HT-29 (cell line): ENCODE results near the genes PANK1 and TNKS2.

GRCh38 chr10:89414925-89415859 is 824 bp downstream of the IFIT5 start:
- RAMPAGE, long total RNA: no peak

- RAMPAGE, long total RNA: no peak
Measured at GRCh38 chr10:89468508-89469017, 54.2 kb downstream of the IFIT5 start.

- RAMPAGE, long total RNA: no peak
Measured at GRCh38 chr10:89644875-89645419, at the start of gene PANK1. TSS of gene PANK1 (minus strand) at chr10:89645242.

GRCh38 chr10:89702478-89702878 is 1.1 kb downstream of the KIF20B start:
- RAMPAGE, long total RNA: no peak

DNA sequence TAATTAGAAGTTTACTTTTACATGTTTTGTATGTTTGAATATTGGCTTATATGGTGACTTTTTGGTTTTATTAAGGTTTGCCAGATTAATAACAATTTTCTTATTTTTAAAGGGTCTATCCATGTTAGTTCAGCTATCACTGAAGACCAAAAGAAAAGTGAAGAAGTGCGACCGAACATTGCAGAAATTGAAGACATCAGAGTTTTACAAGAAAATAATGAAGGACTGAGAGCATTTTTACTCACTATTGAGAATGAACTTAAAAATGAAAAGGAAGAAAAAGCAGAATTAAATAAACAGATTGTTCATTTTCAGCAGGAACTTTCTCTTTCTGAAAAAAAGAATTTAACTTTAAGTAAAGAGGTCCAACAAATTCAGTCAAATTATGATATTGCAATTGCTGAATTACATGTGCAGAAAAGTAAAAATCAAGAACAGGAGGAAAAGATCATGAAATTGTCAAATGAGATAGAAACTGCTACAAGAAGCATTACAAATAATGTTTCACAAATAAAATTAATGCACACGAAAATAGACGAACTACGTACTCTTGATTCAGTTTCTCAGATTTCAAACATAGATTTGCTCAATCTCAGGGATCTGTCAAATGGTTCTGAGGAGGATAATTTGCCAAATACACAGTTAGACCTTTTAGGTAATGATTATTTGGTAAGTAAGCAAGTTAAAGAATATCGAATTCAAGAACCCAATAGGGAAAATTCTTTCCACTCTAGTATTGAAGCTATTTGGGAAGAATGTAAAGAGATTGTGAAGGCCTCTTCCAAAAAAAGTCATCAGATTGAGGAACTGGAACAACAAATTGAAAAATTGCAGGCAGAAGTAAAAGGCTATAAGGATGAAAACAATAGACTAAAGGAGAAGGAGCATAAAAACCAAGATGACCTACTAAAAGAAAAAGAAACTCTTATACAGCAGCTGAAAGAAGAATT is 36.2 kb downstream of the KIF20B start:
- RAMPAGE, long total RNA: no peak

DNA sequence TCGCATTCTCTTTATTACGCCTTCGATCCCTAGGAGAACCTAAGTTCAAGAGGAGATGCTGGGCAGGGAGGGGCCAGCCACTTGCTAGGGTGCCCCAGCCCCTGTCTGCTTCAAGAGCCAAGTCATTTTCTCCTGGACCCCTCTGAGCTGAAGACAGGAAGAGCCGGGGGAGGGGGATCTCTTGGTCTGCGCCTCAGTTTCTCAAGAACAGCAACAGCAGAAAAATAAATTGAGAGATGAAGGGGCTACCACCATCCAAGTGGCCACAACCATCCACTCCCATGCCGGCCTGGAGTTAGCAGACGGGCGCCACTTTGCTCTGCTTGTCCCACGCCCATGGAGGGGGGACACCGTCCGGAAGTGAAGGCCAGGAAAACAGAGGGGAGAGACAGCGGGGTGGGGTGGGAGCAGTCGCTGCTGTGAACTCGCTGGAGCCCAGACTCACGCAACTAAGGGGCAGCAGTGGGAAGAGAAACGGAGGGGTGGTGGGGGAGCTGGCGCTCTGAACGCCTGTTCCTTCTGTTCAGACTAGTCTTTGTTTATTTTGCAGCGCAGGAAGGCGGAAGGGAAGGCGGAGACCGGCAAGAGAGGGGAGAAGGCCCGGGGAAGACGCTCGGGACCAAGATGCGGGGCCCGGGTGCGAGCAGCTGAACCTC is 135.4 kb downstream of the KIF20B start:
- RAMPAGE, long total RNA: no peak

- RAMPAGE, long total RNA: no peak
Measured at GRCh38 chr10:91088074-91088704, 132.3 kb upstream of the PCGF5 start.

GRCh38 chr10:91164272-91164381 is 56.3 kb upstream of the PCGF5 start:
- RAMPAGE, long total RNA: no peak

DNA sequence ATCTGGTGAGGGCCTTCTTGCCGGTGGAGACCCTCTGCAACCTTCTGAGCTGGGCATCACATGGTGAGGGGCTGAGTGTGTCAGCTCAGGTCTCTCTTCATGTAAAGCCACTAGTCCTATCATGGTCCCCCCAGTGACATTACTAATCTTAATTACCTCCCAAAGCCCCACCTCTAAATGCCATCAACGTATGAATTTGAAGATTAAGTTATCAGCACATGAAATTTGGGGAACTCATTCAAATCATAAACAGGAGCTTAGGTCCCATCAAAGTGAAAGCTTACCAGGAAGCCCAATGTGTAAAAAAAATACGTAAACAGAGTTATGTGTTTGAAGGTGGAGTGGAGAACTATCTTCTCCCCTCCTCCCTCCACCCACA is 19.3 kb upstream of the PCGF5 start:
- RAMPAGE, long total RNA: no peak

DNA sequence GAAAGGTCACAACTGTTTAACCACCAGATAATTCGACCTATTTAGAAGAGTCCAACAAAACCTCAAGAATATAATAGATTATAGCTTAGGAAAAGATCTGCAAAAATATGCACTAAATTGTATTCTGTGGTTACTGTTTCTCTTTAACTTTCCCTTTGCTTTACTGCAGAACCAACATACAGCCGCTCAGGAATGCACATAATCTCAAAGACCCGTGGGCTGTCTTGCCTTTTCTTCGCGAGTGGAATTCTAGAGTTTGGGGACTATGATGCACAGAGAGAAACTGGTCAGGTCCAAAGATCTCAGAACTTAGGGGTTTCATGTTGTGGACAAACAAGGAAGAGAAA is 75.0 kb downstream of the PCGF5 start:
- RAMPAGE, long total RNA: no peak

DNA sequence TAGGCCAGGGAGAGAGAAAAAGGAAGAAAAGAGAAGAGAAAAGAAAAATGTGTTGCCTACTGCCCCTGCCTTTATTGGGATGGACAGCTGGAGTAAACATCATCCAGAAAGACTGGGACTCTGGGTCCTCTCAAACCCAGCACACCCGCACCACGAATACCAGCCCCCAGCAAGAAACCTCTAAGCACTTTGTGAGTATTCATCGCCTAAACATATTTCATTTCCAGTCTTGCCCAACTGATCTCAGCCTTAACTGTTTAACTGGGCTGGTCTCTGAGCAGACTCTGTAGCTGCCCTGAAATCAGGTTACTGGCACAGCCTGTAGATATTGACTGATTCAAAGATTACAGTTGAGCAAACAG is 76.3 kb downstream of the PPP1R3C start:
- RAMPAGE, long total RNA: no peak

GRCh38 chr10:91556916-91557261 is 76.0 kb downstream of the PPP1R3C start:
- RAMPAGE, long total RNA: no peak

- RAMPAGE, long total RNA: no peak
Measured at GRCh38 chr10:91574997-91575401, 57.9 kb downstream of the PPP1R3C start.

DNA sequence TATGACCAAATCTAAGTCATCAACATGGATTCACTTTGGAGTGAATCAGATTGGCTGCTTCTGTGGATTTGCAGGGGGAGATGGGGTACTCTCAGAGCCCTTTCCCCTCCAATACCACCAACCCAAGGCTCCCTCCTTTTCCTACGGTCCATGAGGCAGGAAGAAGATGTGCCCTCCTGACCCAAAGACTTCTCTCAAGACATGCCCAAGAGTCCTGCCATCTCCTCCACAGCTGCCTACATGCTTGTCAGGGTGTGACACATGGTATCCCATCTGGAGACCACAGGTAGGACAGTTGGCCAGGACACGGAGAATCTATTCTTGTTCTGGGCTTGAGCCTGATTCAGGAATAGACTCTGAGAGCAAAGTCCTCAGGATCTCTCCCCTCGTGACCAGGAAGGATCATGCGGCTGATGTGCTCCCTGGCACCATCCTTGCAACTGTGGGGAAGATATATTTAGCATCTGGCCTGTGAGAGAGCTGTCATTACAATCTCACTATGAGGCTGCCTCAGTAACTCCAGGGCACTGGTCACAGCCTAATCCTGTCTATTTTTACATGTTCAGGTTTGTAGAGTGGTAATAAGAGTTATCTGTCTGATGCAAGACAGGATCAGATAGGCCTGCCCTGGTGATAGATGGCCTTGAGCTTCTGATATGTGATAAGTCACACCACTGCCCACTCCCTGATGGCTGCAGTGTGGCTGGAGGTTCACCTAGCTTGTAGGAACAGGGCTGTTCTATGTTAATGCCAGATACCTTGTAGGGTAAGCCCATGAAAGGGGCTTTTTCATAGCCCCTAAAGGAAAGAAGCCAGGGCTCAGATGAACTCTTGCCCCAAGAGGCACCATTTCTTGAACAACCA is 50.8 kb downstream of the PPP1R3C start:
- RAMPAGE, long total RNA: no peak

DNA sequence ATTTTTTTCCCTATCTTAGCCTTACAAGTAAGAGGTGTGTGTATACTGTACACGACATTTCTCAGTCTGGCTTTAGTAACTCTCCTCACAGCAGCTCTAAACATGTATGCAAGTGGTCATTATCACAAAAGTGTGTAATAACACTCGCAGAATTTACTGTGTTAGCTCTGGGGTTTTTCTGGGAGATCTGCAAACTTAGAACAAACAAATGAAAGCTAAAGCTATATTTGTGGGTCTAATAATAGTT is 887 bp downstream of the PPP1R3C start:
- RAMPAGE, long total RNA: no peak

DNA sequence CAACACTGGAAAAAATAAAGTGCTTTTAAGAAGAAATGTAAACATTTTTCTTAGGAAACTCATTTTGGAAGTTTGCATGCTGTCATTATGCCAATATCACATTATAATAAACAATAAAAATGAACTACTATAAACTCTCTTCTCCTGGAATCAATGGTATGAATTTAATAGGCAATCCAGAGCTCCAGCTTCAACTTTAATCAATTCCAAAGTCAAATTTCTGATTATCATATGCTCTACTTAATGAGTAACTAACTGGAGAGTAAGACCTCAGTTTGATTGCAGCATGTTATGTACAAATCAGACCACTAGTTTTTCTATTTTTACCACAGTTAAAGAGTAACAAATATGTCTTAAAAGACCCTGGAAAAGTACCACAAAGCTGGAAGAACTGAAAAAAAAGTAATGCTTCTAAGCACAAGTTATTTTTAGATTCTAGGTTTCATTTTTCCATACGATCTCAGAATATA is 56.1 kb upstream of the TNKS2 start:
- RAMPAGE, long total RNA: no peak

DNA sequence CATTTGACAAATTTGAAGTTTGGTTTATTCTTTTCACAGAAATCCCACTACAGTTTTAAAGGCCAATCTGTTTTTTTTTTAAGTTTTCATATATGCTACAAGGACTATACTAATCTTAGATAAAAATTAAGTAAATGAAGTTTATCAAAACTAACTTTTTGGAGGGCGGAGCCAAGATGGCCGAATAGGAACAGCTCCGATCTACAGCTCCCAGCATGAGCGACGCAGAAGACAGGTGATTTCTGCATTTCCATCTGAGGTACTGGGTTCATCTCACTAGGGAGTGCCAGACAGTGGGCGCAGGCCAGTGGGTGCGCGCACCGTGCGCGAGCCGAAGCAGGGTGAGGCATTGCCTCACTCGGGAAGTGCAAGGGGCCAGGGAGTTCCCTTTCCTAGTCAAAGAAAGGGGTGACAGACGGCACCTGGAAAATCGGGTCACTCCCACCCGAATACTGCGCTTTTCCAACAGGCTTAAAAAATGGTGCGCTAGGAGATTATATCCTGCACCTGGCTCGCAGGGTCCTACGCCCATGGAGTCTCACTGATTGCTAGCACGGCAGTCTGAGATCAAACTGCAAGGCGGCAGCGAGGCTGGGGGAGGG is 48.7 kb upstream of the TNKS2 start:
- RAMPAGE, long total RNA: no peak

DNA sequence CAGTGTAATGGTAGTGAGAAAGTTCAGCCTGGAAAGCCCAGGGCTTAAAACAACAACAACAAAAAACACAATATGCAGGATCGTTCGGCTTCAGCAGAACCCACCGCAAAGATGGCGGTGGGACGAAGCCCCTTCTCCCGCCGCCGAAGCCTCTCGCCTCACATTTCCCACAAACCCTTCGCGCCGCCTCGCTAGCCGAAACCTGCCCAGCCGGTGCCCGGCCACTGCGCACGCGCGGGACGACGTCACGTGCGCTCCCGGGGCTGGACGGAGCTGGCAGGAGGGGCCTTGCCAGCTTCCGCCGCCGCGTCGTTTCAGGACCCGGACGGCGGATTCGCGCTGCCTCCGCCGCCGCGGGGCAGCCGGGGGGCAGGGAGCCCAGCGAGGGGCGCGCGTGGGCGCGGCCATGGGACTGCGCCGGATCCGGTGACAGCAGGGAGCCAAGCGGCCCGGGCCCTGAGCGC is at the start of gene TNKS2:
TSS of gene TNKS2 (plus strand) at position 294 of the 464 bp plus-strand sequence.
- RAMPAGE, long total RNA: no peak

DNA sequence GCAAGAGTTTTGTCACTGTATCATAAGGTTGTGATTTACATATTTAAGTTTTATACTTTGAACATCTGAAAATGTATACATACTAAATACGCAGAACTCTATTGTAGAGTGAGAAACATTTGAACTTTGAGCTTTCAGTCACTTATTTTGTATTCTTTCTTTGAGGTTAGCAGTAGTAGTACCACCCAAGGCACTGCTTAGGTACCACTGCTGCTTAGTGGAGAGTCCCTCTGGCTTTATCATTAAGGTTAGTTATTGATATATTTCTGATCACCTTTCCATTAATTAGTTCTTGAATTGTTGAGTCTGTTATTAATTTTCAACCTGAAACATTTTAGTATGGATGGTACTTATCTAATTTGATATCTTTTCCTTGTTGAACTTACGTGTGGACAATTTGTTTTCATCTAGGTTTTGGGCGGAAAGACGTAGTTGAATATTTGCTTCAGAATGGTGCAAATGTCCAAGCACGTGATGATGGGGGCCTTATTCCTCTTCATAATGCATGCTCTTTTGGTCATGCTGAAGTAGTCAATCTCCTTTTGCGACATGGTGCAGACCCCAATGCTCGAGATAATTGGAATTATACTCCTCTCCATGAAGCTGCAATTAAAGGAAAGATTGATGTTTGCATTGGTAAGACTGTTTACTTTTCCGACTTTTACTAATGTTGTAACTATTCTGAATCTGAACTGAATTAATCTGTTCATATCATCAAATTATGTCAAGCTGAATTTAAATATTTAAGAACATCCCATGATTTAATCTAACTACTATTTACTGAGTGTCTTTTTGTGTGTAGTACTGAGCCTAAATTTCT is 14.6 kb downstream of the TNKS2 start:
- RAMPAGE, long total RNA: no peak

- RAMPAGE, long total RNA: no peak
Measured at GRCh38 chr10:91886870-91887742, 22.2 kb downstream of the FGFBP3 start.